Placental epithelial cell (primary cell): ENCODE data around the genes ACSBG1, HYKK, CHRNA5, CHRNA3 and MTHFS.

- CAGE, long polyA plus RNA, result no peak
Measured at GRCh38 chr15:78003823-78004536, 73.5 kb downstream of the TBC1D2B start.

GRCh38 chr15:78034177-78035398 is 42.9 kb downstream of the TBC1D2B start:
- CAGE, long polyA plus RNA, result no peak

DNA sequence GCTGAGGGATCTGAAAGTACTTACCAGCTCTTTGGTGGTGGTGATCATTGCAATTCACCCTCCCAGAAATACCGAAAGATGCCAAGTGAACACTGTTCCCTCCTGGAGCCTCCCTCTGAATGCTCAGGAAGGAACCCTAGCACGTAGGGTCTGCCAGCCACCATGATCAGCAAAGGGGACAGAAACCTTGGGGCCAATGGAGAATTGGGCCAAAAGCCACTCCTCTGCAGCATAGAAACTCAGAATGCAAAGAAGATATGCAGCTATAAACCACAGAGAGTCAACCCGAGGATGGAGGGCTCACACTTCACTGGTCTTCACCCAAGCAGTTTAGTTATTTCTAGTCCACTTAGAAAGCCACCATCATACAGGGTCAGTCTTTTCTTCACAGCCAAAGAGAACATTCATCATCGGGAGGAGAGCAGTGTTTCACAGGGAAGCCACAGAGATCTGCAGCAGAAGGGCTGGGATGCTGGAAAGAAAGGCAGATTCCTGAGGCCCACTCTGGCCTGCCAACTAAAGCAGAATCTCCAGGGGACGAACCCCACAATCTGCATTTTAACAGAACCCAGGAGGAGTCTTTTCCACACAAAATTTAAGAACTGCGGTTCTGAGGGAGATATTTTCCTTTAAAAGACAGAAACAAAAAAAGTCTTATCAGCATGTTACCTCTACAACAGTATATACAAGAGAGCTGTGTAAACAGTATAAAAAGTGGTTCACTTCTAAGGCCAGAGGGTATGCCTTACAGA is 11.3 kb downstream of the TBC1D2B start:
- CAGE, long polyA plus RNA, result no peak

- CAGE, long polyA plus RNA, result no peak
Measured at GRCh38 chr15:78070067-78070752, 7.3 kb downstream of the TBC1D2B start.

- CAGE, long polyA plus RNA, result no peak
Measured at GRCh38 chr15:78082351-78082825, 4.9 kb upstream of the TBC1D2B start.

DNA sequence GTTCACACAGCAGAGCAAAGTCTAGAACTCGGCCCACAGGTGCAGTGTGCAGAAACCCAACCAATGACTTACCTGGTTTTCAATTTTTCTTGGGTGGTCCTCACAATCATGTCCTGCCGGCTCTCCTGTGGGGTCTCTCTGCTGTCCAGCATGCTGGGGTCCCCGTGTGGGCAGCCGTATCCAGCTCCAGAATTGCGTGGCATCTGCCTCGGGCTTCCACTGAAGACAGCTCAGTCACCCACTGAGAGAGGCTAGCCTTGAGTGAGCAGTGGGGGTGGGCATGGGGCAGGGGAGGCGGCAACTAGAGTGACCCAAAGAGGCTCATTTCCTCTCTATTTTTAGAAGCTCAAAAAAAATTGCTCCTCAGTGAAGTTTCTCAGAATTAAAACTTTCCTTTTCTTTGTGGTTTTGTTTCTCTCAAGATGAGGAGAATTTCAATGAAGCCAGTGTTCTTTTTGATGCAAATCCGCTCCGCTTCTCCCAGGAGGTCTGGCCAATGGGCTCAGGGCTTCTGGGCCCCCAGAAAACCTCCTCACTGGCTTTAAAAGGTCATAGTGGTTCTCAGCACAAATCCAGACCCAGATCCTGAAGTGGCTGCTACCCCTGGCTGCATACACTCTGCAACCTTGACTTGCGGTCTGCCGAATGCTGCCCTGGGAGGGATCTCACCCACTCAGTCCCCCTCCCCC is at the start of gene ACSBG1:
Gene ACSBG1, minus strand, starts transcription at position 267 of the 689 bp plus-strand sequence.
- CAGE, long polyA plus RNA, result no peak

DNA sequence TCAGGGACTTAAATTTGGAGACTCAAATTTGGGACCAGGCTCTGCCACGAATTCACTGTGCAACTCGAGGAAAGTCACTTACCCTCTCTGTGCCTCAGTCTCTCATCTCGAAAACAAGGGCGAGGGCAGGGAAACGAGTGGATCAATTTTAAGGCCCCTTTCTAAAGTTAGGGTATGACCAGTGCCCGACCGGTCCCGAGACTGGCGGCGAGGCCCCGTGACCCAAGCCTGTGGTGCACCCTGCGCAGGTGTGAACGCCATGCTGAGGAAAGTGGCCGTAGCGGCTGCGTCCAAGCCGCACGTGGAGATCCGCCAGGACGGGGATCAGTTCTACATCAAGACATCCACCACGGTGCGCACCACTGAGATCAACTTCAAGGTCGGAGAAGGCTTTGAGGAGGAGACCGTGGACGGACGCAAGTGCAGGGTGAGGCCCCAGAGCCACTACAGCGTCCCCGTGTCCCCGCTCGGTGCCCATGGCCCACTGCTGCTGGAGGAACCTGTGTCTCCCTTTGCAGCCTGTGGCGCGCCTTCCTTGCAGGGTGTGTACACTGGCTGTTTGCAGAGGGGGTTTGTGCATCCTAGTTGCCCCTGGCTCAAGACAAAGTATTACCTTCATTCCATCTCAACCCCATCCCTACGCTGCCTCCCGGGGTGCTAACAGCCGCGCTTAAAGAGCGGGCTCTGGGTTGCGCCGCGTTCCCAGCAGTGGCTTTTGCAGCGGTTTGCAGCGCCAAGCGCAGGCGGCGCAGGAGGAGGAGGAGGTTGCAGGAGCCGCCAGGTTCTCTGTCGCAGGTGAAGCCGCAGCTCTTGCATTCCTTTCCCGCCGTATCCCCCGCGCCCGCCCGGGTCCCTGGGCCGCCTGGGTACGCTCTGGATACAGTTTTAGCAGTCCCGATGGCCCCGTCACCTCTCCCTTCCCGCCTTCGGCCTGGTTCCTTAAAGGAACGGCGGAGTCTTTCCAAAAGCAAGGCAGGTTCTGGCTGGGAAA is 937 bp downstream of the CRABP1 start:
- CAGE, long polyA plus RNA, result no peak

DNA sequence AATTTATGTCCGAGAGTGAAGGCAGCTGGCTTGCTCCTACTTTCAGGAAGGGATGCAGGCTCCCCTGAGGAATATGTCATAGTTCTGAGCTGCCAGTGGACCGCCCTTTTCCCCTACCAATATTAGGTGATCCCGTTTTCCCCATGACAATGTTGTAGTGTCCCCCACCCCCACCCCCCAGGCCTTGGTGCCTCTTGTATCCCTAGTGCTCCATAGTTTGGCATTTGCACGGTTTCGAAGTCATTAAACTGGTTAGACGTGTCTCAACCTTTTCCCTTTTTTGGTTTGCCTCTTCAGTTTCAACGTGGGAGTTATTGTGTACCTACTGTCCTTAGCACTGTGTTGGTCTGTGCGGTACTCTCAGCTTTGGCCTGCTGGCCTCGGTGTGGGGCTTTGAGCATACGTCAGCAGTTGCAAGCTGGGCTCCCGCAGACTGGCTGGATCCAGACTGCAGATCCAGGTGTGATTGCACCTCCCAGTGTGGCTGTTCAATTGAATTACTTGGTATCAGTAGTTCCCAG is 7.9 kb downstream of the CRABP1 start:
- CAGE, long polyA plus RNA, result no peak

DNA sequence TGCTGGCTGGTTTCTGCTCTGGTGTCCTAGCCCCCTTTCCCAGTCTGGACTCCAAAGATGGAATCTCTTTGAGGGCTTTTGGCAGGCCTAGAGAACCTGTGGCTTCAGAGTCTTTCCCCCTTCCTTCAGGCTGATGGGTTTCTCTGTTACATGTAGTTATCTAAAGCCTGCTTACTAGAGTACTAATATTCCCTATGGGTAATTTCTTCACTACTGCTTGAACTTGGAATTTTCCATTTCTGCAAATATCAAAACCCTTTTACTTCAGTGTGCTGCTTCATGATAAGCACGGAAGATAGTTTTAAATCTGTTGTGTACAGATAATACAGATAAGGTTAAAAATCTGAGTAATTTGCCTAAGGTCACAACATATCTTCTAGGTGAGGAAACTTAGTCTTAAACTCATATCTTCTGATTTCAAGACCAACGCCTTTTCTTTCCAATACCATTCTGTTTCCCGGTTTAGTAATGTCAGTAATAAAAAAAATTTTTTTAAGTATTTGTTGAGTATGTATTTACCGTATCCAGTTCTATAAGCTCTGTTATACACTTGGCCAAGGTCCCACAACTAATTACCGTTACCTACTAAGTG is 10.8 kb downstream of the IREB2 start:
- CAGE, long polyA plus RNA, result no peak

- CAGE, long polyA plus RNA, result no peak
Measured at GRCh38 chr15:78507085-78507746, at the start of gene HYKK. HYKK (plus strand) TSS chr15:78507577.

- CAGE, long polyA plus RNA, result no peak
Measured at GRCh38 chr15:78552711-78553317, 12.5 kb upstream of the CHRNA5 start.

DNA sequence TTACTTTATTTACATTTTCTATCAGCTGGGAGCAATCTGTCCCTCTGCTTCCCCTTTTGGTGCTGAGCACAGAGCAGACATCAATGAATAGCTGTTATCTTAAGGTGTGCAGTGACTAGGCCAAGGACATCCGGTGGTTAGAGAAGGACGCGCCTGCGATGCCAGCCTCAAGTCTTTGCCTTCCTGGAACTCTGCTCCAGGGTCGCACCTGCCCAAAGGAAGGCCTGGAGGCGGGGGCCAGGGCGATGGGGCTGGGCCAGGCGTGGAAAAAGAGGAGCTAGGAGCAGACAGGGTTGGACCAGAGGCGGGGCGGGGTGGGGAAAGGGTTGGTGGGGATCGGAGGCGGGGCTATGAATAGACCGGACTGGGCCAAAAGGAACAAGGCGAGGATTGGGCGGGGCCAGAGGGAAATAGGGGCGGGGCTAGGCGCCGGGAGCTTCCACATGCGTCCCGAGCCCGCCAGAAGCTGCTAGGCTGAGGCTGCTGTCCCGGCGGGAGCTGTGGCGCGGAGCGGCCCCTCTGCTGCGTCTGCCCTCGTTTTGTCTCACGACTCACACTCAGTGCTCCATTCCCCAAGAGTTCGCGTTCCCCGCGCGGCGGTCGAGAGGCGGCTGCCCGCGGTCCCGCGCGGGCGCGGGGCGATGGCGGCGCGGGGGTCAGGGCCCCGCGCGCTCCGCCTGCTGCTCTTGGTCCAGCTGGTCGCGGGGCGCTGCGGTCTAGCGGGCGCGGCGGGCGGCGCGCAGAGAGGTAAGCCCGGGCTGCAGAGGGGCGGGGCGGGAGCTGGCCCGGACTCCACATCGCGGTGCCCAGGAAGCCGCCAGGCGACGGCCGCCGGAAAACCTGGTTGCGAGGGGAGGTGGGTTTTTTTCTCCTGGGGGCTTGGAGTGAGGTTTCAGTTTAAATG is at the start of gene CHRNA5:
Gene CHRNA5, plus strand, starts transcription at position 442 of the 904 bp plus-strand sequence.
- CAGE, long polyA plus RNA, result no peak

- CAGE, long polyA plus RNA, result no peak
Measured at GRCh38 chr15:78620799-78621315, at the start of gene CHRNA3. CHRNA3 (minus strand) TSS chr15:78620996.

GRCh38 chr15:78850821-78851370 is 21.8 kb upstream of the MORF4L1 start:
- CAGE, long polyA plus RNA, result no peak

GRCh38 chr15:78887915-78888571 is 15.4 kb downstream of the MORF4L1 start:
- CAGE, long polyA plus RNA, result no peak

GRCh38 chr15:78951826-78952535 is 7.1 kb upstream of the CTSH start:
- CAGE, long polyA plus RNA, result no peak

- CAGE, long polyA plus RNA, result no peak
Measured at GRCh38 chr15:79204655-79205204, 77.8 kb upstream of the ANKRD34C start.

GRCh38 chr15:79344306-79345083 is 33.6 kb downstream of the TMED3 start:
- CAGE, long polyA plus RNA, result no peak

DNA sequence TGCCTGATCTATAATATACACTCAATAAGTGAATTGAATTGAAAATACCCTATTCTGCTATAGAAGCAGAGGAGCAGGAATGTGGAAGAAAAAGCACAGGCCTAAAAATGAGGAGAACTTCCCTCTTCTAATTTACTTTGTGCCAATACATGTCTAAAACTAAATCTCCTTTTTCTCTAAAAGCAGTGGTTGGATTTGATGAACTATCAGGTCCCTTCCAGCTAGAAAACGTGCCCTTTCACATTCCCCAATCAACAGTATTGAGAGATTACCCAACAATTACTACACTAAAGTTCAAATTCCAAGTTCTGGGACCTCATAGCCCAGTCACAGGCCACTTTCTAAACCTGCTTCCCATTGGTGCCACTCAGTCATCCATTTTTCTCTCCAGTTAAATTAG is 223.9 kb downstream of the MINAR1 start:
- CAGE, long polyA plus RNA, result no peak

DNA sequence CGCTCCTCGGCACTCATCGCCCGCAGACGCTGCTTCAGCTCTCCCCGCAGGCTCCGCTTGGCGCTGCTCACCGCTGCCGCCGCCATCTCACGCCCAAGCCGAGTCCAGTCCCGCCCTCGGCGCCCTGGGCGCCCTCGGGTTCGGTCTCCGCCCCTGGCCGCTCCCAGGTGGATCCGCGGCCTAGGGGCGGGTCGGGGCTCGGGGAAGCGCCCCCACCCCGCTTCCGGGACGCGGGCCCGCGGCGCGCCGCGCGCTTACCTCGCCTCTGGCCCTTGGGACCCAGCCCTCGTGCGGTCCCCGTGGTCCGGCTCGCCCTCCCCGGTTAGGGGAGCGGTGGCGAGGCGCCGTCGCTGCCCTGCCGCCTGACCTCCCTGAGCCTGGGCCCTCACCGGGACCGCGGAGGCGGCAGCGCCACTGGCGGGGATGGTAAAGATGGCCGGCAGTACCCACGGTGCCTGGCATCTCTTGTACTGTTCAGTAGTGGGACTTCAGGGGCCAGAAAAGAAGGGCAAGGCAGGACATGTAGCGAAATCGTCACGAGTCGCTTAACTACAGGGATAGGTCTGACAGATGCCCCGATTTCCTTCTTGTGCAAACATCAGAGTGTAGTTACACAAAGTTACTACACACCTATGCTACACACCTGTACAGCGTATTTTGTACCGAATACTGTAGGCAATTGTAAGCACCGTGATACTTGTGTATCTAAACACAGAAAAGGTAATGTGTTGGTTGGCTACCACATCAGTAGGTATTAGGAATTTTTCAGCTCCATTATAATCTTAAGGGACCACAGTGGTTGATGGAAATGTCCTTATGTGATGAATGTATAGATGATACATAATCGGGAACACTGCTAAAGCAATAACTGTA is at the start of gene MTHFS:
Gene MTHFS, minus strand, starts transcription at position 112 of the 873 bp plus-strand sequence.
- CAGE, long polyA plus RNA, result no peak